Suprapubic skin (tissue), 4 donors: ENCODE measurements around a stretch of chr2.

GRCh38 chr2:88564413-88565005 lies 40.1 kb downstream of the TEX37 start:
- PRO-cap = no peak
- RAMPAGE, long total RNA, 4 experiments = no peak in any of the 4 experiments

DNA sequence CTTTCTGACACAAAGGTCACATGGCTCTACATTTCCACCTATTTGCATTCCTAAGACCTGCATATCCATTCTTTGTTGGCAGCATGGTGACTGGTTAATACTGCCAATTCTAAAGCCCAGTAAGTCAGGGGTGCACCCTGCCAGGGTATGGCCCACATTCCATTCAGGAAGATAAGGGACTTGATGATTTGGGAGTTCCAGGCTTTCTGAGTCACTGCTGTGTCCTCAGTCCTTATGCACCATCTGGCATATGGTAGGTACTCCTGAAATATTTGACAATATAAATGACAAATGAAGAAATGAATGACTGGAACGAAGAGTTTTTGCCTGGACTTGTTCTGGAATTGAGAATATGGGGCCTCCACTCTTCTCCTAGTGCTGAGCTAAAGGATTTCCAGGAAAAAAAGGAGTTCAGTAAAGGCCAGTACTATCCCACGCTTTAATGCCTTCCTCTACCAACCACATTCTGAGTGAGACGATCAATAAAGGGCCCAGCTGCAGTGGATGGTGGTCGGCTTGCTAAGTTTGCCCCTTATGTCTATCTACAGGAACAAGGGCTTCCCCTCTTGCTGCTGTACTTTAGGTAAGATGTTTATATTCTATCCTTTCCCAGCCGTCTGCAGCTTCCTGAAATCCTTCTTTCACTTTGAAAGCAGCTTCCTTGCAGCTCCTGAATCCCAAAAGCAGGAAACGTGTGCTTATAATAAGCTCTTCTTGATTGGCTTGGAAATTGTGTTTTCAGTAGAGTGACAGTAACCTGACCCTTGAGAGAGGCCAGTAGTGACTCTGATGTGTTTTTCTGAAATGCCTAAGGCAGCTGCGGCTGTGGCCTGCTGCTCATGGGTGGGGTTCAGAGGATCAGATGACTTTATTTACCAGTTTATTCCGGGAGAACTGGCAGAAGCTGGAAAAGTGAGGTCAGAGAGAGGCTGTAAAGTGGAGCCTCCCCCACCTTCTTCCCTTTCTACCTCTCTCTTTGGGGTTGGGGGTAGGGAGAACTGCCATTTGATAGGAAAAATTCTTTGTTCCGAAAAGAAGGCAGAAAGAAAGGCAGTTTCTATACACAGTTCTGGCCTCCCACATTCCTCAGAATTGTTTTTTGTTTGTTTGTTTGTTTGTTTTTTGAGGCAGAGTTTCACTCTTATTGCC lies 32.0 kb upstream of the EIF2AK3 start:
- PRO-cap = bidirectional peak, plus-strand start at position 900 of the sequence, minus-strand start at position 648 of the sequence
- RAMPAGE, long total RNA, 4 experiments = no peak in any of the 4 experiments

GRCh38 chr2:88668686-88669409 lies 22.6 kb upstream of the RPIA start:
- PRO-cap = no peak
- RAMPAGE, long total RNA, 4 experiments = no peak in any of the 4 experiments

GRCh38 chr2:88754139-88754750 lies 62.8 kb downstream of the RPIA start:
- PRO-cap = no peak
- RAMPAGE, long total RNA, 4 experiments = no peak in any of the 4 experiments

DNA sequence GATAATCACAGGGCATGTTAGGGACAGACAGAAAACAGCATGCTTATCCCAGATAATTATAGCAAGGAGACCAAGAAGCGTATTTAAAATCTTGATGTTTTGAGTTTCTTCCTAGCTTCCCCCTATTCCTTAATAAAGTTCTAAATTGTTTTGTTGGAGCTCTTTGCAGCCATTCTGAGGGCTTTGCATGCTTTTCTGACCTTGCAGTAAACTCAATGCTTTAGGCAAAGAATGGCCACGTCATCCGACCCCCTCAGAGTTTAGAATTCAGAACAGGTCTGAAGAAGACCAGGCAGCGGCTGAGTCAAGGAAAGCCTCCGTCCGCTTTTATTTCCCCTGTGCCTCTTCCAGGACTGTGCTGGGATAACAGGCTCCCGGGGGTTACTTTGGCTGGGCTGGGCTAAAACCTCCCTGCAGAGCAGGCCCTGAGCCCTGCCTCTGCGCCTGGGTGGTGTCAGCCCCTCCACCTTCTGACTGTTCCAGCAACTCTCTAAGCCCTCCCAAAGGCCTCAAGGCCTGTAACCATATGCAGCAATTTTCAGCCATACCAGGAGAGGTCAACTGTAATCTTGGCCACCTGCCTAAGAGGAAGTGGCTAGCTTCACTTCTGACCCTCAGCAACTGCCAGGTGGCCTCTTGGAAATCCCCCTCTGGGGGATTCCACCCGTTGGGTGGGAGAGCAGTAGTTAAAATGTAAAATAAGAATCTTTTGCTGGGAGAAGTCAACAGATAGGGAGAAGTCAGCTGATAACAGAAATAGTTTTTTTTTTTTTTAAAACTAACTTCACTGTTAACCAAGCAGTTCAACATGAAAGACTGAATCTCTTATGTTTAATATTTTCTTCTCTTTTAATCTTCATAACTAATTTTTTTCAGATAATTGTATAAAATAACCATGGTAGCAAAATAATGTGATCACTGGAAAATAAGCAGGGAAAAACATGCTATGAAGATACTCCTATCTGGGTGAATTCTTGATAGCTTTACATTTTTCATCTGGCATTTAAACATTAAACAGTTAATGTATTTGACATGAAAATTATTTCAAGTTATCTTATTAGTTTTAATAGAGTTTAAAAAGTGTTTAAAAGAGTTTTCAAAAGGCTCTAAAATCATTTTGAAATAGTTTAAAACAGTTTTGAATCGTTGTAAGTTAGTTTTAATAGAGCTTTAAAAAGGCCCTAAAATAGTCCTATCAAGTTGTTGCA lies 166.7 kb downstream of the RPIA start:
- PRO-cap = no peak
- RAMPAGE, long total RNA, 4 experiments = no peak in any of the 4 experiments

DNA sequence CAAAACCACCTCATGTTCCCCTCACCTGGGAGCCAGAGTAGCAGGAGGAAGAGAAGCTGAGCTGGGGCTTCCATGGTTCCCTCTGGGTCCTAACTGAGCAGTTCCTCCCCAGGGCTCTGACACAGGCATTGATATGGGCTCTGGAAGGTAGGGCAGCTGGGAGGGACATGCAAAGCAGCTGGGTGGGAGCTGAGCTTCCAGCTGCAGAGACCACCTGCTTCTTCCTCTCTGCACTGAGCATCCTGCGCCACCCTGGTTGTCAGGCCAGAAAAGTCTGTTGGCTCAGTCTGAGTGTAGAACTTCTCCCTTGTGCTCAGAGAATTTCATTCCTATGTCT lies 336.1 kb downstream of the RPIA start:
- PRO-cap = no peak
- RAMPAGE, long total RNA, 4 experiments = no peak in any of the 4 experiments

DNA sequence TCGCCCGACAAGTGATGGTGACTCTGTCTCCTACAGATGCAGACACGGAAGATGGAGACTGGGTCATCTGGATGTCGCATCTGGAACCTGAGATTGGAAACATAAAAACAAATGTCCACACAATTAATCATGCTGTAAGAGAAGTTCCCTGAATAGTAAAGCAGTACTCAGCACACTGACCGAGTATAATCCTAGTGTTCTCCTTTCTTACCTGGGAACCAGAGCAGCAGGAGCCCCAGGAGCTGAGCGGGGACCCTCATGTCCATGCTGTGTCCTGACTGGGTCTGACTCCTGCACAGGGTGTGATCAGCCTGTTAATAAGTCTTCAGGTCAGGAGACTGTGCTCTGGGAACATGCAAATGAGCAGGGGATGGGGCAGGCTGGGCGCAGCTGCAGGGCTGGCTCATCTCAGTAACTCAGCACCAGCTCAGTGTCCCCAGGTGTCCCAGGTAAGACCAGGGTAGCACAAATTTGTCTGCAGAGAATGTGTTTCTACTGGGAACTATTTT lies 349.0 kb downstream of the RPIA start:
- PRO-cap = no peak
- RAMPAGE, long total RNA, 4 experiments = no peak in any of the 4 experiments

GRCh38 chr2:89117549-89118070 lies 426.1 kb downstream of the RPIA start:
- PRO-cap = no peak
- RAMPAGE, long total RNA, 4 experiments = no peak in any of the 4 experiments

DNA sequence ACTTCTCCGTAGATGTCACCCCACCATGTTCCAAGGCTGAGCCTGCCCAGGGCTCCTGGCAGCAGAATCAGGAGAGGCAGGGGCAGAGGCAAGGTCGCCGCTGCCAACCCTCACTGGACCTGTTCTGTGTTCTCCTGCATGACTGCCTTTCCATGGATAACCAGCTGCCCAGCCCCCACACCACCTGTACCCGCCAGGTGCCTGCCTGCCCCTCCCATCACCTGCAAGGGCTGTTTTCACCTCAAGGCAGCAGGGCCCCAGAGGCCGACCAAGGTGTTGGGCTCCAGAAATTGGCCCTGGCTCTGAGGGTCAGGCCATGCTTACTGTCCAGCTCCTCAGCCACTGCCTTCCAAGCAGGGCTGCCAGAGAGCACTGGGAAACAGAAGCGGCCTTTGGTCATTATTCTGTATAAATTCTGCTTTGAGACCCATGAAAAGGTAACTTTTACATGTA lies 22.7 kb downstream of the MAL start:
- PRO-cap = unidirectional peak, plus-strand start at position 94 of the sequence
- RAMPAGE, long total RNA, 4 experiments = no peak in any of the 4 experiments

DNA sequence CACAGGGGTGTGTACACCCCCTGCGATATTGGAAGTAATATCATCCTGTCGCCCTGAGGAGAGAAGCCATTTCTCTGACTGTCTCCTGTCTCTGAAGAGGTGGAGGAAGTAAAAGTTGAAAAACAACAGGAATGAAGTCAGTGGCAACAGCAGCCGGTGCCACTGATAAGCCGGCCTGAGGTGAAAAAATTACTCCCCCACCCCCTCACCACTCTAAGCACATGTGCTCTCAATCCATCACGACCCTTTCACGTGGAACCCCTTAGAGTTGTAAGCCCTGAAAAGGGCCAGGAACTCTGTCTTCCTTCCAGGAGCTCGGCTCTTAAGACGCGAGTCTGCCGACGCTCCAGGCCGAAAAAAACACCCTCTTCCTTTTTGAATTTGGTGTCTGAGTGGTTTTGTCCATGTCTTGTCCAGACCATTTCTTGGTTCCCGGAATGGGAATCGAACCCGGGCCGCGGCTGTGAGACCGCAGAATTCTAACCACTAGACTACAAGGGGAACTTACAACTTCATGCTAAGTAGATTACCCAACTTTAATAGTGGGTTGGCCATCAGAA lies 40.7 kb upstream of the TRIM43 start:
- PRO-cap = no peak
- RAMPAGE, long total RNA, 4 experiments = no peak in any of the 4 experiments

- PRO-cap = no peak
- RAMPAGE, long total RNA, 4 experiments = no peak in any of the 4 experiments
Observed at GRCh38 chr2:95817593-95818096, 174.0 kb downstream of the ANKRD36C start.

- PRO-cap = no peak
- RAMPAGE, long total RNA, 4 experiments = no peak in any of the 4 experiments
Observed at GRCh38 chr2:95828482-95829020, 163.1 kb downstream of the ANKRD36C start.

DNA sequence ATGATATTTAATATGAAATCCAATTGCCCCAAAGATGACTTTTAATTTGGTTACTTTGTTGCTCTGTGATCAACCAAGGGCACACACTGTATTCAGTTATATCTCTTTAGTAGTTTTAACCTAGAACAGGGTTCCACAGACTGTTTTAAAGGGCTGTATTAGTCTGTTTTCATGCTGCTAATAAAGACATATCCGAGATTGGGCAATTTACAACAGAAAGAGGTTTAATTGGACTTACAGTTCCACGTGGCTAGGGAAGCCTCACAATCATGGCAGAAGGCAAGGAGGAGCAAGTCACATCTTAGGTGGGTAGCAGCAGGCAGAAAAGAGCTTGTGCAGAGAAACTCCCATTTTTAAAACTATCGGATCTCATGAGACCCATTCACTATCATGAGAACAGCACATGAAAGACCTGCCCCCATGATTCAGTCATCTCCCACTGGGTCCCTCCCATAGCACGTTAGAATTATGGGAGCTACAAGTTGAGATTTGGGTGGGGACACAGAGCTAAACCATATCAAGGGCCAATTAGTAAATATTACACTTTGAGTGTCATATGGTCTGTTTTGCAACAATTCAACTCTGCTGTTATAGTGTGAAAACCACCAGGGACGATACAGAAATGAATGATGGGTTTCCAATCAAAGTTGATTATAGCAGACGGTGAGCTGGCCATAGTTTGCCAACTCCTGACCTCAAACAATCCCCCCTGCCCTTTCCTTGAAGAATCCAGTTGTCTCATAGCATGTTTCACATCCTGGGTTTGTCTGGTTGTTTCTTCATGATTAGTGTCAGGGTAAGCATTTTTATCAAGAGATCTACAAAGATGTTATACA lies 17.9 kb downstream of the GPAT2 start:
- PRO-cap = no peak
- RAMPAGE, long total RNA, 4 experiments = no peak in any of the 4 experiments

DNA sequence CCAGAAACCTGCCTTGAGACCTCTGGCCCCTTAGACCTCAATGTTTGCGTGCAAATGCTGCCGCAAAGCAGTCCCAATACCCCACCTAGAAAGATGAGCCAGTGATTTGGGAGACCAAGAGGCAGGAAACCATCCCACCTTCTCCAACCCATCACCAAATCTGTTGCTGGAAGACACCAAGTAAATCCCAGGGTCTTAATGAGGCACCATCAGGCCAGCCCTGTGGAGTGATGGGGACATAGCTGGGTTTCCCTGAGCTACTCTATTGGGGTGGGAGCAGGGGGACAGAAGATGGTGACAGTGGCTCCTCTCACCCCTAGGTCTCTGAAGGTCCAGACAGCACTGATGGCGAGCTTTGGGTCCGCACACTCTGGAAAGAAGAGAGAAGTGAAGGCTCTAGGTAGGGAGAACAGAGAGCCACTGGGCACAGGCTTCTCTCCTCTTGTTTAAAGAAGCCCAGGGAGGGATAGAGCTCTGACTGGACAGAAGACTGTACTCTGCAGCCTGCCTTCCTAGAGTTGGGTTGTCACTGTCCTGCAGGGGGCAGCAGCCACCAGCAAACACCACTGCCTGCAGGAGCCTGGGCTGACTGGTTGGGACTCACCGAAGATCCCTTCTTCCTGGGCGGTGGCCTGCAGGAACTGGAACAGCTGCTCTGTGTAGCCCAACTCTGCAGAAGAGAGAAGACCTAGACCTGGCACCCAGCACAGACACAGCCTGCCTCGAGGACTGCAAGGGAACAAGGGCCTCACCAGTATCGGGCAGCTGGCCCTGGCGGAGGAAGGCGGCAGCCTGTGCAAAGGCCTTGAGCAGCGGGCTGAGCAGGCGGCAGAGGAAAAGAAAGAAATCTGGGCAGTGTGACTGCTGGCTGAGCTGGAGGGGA lies 12.1 kb downstream of the GPAT2 start:
- PRO-cap = no peak
- RAMPAGE, long total RNA, 4 experiments = no peak in any of the 4 experiments

GRCh38 chr2:96121452-96121651 lies 5.0 kb upstream of the ADRA2B start:
- PRO-cap = no peak
- RAMPAGE, long total RNA, 4 experiments = start-site peak on the minus strand in 1 of 4 experiments, at chr2:96121360-96121682 at its widest, 6 reads per replicate

- PRO-cap = no peak
- RAMPAGE, long total RNA, 4 experiments = no peak in any of the 4 experiments
Observed at GRCh38 chr2:96131267-96131940, 6.9 kb downstream of the ASTL start.

GRCh38 chr2:96207316-96207733 lies 1.3 kb downstream of the STARD7 start:
- PRO-cap = no peak
- RAMPAGE, long total RNA, 4 experiments = no peak in any of the 4 experiments

DNA sequence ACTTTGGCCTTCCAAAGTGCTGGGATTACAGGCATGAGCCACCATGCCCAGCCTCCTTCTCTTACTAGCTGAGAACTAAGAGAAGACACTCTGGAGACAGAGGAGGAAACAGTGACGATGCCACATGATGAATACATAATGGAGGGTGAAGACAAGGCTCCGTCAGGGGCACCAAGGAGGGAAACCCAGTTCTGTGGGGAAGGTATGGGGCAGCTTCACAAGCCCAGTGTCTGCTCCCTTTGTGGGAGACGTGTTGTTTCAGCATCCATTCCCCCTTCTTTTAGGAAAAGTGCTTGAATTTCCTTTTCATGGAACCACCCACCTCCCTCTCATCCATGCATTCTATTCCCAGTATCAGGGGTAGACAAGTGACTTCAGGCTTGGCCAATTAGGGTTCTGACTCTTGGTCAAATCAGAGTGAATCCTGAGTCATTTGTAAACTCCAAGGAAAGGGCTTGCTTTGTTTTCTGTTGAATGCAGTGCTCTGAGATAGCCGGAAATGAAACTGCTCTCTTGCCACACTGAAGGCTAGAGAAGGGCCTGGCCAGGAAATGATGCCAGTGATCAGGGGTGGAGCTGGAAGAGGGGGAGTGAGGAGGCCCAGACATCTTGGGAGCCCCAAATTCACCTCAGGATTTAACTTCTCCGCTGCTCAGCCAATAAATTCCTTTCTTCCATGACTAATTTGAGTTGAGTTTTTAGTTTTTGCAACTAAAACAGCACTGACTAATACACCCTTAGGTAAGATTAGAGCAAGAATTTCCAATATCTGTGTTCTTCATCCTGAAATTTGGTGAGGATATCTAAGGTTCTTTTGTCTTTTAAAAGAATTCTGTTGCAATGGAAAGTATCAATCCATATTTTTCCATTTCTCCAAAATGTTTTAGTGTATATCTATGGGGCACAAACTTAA lies 23.6 kb downstream of the TMEM127 start:
- PRO-cap = no peak
- RAMPAGE, long total RNA, 4 experiments = no peak in any of the 4 experiments

DNA sequence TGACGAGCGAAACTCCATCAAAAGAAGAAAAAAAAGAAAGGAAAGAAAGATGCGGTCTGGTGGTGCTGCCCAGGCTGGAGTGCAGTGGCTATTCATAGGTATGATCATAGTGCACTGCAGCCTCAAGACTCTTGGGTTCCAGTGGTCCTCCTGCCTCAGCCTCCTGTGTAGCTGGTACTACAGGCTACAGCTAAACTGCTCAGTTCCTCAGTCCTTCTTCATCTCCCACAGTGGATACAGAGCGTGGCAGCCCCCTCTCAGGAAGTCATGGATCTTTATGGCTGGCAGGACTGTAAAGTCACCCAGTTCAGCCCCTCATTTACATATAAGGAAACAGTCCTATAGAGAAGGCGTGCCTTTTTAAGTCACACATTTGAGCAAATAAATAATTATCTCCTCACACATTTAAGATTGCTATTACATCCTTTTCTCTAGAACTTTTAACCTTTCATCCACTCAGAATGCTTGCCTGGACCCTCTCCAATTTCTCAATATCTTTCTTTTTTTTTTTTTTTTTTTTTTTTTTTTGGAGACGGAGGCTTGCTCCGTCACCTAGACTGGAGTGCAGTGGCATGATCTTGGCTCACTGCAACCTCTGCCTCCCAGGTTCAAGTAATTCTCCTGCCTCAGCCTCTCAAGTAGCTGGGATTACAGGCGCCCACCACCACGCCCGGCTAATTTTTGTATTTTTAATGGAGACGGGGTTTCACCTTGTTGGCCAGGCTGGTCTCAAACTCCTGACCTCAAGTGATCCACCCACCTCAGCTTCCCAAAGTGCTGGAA lies 20.9 kb downstream of the TMEM127 start:
- PRO-cap = no peak
- RAMPAGE, long total RNA, 4 experiments = no peak in any of the 4 experiments

- PRO-cap = no peak
- RAMPAGE, long total RNA, 4 experiments = start-site peak on the minus strand in 1 of 4 experiments, at chr2:96246066-96246152 at its widest, 5 reads per replicate
Observed at GRCh38 chr2:96245463-96246441, 20.0 kb downstream of the TMEM127 start.